ENCODE measurements around a stretch of chr3.

- PRO-cap: no peak
- RRBS, 2 experiments: no CpG with 5 or more reads among the region's 2 CpGs
Measured at GRCh38 chr3:59895890-59896290, 846.1 kb upstream of the CFAP20DC start.

DNA sequence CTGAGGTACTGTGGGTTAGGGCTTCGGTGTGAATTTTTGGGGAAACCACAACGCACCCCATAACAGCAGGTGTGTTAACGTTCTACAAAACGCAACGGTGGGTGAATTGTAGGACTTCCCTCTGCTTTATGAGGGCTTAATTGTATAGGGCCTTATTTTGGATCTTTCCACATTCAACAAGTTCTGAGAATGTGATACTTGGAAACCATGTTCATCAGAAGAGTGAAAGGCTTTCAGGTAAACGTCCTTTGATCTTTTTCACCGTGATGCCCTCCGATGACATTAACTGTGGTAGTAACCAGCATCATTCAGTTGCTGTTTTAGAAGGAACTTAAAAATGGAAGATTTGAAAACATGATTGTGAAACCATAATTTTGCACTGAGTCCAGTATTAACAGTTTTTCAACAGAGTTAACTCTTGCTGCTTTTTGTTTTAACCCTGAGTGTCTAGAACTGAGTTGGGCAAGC is 998.7 kb upstream of the CFAP20DC start:
- PRO-cap: no peak
- RRBS, 2 experiments: no CpG with 5 or more reads among the region's 8 CpGs

- PRO-cap: no peak
- RRBS, 2 experiments: no CpG with 5 or more reads among the region's 4 CpGs
Measured at GRCh38 chr3:60399907-60400475, 851.3 kb downstream of the FHIT start.

GRCh38 chr3:60964018-60964545 is 287.2 kb downstream of the FHIT start:
- PRO-cap: no peak
- RRBS, 2 experiments: no CpG with 5 or more reads among the region's 2 CpGs

DNA sequence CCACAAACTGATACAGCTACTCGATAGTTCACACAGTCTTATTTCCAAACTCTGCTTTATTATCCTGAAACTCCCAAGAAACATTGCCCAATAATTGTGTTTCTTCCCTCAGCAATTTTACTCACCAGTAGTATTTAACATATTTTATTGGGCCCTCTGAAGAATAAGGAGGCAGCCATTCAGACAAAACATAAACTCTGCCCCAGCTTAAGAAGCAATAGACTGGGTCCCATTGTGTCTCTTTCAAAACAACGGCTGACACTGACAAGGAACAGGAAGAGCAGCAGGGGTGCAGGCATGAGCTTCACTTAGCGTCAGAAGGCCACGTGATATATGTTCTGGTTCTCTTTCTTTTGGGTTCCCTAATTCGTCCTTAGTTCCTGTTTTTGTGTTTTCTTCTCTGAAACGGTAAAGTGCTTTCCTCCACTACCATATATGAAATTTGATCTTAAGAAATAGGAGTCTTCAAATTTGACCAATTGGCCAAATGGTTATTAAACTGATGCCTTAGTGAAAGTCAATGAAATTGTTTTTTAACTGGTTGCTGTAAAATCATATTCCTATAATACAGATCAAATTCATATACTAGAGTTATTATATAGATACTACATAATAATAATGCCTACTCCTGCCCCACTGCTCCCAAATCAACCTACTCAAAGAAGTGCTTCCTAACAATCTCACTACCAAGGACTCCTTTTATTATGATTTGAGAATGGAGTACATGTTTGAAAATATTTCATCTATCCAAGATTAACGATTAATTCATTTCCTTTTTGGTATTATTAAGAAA is 242.1 kb downstream of the FHIT start:
- PRO-cap: no peak
- RRBS, 2 experiments: no CpG with 5 or more reads among the region's 7 CpGs

GRCh38 chr3:61797479-61798039 is 236.2 kb downstream of the PTPRG start:
- PRO-cap: no peak
- RRBS, 2 experiments: no CpG with 5 or more reads among the region's 3 CpGs

DNA sequence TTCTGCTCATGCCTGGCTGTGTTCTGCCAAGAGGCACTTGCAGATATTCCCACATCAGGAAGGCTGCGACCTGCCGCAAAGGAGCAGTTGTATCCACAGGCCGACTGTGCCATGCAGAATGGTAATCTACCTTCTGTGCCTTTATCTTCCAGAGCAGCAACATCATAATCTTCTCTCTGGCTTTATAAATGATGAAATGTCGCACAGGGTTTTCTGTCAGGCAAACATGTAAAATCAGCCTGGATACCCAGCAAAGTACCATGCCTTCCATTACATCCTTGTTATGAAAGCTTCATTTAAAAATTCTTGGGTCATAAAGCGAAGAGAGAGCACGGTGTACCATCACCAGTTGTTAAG is 224.0 kb upstream of the C3orf14 start:
- PRO-cap: no peak
- RRBS, 2 experiments: no CpG with 5 or more reads among the region's 6 CpGs

DNA sequence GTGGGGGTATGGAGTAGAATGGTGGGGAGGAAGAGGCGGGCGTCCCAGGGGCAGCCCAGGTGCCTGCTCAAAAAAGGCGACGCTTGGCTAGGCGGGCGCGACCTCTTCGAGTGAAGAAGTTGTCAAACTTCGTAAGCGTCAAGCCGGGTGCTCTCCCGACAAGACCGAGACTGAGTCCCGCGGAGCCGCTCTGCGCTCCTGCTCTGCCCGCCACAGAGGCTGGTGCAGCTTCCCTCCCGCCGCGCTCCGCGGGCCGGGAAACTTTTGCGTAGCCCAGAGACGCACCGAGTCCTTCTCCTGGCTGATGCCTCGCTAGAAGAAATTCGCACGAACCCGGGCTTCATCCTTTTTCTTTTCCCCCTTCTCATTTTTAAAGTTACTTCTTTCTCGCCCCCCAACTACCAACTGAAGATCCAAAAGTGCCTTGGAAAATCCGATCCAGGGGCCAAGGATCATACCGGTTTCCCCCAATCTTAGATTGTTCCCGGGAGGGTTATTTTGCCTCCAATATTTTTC is 2.9 kb downstream of the FEZF2 start:
- PRO-cap: no peak
- RRBS, 2 experiments: 84 to 92% methylated on average over 8 of the region's 35 CpGs

GRCh38 chr3:62587213-62587720 is 213.9 kb upstream of the FEZF2 start:
- PRO-cap: no peak
- RRBS, 2 experiments: no CpG with 5 or more reads among the region's 8 CpGs

GRCh38 chr3:63925169-63926093 is 61.8 kb downstream of the ATXN7 start:
- PRO-cap: no peak
- RRBS, 2 experiments: no CpG with 5 or more reads among the region's 6 CpGs

GRCh38 chr3:63953044-63953682 is 70.1 kb downstream of the PSMD6 start:
- PRO-cap: no peak
- RRBS, 2 experiments: no CpG with 5 or more reads among the region's 8 CpGs

DNA sequence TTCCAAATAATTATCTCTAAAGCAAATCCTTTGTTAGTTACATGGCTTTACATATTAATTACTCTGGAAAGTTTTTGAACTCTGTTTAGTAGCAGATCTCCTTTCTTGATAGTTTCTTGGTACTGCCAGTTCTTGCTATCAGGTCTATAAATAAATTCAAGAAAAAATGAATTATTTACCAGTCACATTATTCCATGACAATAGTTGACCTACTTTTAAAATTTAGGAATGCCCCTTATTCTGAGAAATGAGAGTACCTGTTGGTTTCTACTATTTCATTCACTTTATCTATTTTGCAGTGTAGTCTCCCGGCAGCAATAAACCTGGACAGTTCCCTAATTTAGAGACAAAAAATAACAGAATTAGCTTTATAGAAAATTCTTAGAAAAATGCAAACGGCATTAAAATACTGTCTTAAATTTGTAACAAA is 12.7 kb downstream of the PSMD6 start:
- PRO-cap: no peak
- RRBS, 2 experiments: no CpG with 5 or more reads among the region's 2 CpGs

DNA sequence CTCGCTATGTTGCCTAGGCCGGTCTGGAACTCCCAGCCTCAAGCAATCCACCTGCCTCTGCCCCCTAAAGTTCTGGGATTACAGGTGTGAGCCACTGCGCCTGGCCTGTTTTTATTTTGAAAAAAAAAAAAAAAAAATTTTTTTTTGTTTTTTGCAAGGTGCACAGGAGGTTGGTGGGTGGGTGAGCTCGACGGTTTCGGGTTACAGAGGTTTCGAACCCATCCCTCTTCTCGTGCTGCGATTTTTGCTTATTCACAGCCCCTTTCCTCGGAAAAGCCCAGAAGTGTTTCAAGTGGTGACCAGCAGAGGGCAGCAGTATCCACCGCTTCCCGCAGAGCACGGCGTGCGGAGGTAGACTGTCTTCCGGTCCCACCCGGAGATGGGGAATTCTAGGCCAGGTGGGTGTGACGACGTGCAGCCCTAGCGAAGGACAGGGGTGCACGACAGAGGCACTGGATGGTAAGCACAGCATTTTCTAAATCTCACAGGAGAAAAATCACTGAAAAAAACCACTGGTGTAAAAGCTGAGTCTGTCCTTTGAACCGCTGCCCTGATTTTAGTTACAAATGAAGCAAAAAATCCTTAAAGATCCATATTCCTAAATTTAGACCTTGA is 7.4 kb upstream of the PSMD6 start:
- PRO-cap: unidirectional peak, plus-strand start at position 386 of the sequence
- RRBS, 2 experiments: no CpG with 5 or more reads among the region's 22 CpGs

GRCh38 chr3:64098952-64099636 is 75.8 kb upstream of the PSMD6 start:
- PRO-cap: no peak
- RRBS, 2 experiments: 96 to 97% methylated on average over 3 of the region's 35 CpGs

- PRO-cap: no peak
- RRBS, 2 experiments: no CpG with 5 or more reads among the region's 14 CpGs
Measured at GRCh38 chr3:64157044-64157750, 68.1 kb downstream of the PRICKLE2 start.

DNA sequence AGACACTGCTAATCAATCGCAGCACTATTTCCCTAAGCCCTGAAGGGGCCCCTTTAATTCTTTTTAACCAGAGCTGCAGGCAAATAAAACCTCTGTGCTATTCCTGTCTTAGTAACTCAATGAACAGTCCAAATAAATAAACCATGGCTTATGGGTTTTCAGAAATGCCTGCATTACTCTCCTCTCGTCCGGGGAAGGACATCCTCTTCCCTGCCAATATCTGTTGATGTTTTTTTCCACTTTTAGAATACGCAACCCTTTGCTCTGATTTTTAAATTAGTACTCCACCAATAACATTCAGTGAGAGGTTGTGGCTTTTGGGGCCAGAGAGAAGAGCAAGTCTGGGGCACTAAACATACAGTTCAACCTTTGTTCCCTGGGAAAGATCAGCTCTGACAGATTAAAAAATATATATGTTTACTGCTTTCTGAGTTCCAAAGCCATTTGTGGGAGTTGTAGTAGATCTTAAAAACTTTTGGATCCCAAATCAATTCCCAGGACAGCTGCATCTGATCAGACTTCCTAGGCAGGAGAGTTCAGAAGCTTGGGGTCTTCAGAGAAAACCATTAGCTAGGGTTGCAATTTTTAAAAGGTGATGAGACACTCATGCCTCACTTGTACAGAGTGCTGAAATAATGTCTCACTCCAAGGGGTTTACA is 35.3 kb upstream of the PRICKLE2 start:
- PRO-cap: no peak
- RRBS, 2 experiments: no CpG with 5 or more reads among the region's 4 CpGs

- PRO-cap: no peak
- RRBS, 2 experiments: no CpG with 5 or more reads among the region's 15 CpGs
Measured at GRCh38 chr3:64326918-64328030, 102.0 kb upstream of the PRICKLE2 start.

DNA sequence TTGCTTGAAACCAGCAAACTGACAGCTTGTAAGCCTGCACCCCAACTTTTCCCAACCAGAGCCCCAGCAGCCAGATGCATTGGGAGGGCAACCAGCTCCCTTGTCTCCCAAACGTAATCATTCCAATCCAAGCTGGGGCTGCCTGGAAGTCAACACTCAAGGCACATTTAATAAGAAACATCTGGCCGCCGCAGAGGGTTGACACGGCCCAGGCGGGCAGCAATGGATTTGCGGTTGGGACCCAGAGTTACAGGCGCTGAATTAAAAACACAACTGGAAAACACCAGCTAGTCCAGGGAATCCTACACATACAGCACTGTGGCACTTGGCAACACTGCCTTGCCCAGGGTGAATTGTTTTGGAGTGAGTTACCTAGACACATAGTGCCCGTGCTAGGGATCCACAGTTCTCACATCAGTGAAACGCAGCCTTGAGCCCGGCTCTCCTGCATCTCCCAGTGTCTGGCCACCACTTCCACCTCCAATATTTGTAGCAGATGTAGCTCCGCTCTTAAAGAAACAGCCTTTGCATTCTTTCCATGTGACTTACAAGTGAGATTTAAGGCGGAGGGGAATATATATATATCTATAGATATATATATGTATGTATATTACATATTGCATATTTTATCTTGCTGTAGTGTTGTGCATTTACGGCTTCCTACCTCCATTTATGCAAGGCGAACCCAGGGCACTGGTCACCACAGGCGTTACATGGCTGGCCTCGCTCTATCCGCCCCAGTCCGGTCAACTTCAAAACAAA is 218.7 kb upstream of the PRICKLE2 start:
- PRO-cap: no peak
- RRBS, 2 experiments: no CpG with 5 or more reads among the region's 18 CpGs

DNA sequence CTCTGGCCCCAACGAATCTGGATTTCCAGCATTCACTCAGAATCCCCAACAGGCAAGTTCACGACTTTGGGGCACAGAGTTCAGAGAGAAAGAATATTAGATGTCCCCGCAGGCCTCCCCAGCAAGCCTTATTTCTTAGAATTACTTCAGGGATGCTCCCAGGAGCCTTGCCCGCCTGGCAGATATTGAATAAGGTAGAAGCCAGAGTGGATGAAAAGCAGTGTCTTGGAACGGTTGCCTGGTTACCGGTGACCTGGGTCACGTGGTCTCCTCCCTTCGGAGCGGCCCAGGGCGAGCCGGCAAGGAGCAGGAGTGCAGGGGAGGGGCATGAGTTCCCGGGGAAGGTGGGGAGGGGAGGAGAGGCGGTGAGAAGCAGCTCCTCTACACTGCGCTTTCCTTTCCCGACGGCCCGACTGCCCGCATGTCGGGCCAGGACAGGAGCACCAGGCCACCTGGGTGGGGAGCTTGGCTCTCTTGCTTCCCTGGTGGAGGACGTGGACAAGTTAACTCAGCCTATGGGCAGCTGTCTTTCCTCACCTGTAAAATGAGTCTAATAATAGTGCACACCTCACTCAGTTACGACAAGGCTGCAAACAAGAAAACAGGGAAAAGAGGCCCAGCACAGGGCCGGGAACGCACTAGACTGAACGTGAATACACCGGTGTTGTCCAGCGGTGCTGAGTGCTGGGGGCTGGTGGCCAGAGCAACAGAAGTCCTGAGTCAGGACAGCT is 198.4 kb downstream of the ADAMTS9 start:
- PRO-cap: bidirectional peak, plus-strand start at position 393 of the sequence, minus-strand start at position 423 of the sequence
- RRBS, 2 experiments: 3% methylated on average over 6 to 7 of the region's 26 CpGs

DNA sequence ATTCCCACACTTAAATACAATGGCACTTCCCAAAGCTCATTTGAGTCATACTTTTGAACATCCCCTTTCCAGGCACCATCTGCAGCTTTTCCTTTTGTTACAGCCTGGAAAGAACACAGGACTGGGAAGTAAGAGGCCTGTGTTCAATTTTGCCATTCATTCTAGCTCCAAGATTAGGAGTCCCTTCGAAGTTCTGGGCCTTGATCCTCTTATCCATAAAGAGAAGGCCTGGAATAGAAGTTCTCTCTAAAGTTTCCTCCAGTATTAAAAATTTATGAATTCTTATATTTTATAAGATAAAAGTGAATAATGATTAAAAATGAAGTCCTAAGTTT is 18.5 kb downstream of the ADAMTS9 start:
- PRO-cap: no peak
- RRBS, 2 experiments: no CpG with 5 or more reads among the region's 1 CpG

Measured in HEK293 (cell line).